Right atrium auricular region (tissue), 2 donors: ENCODE results near the genes RNF133, GRM8, LRRC4 and RBM28.

- PRO-cap, result unidirectional peak, plus-strand start at chr7:122672300
- RAMPAGE, long total RNA, 2 experiments, result no peak in any of the 2 experiments
These were observed 26.9 kb downstream of the RNF133 start for GRCh38 chr7:122672115-122672401.

DNA sequence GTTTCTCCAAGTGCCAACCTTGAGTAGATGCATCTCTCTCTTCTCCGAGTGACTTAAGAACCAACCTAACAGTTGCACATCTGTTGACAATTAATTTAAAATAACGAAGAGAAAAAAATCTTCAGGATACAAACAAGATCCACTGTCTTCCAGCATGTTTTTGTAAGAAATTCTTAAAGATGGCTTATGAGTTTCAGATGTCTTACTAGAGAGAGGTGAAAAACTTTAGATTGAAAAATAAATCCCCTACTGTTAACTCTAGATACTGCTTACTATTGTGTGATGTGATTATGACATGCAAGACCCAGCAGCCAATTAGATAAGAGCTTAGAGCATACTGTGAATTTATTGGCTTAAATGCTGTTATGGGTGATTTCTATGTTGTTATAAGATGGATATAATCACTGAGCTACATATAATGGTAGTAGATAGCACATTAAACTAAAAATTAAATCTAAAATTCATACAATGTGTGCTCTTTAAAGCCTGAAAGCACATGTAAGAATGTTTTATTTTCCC lies at the start of gene RNF133:
Gene RNF133, minus strand, starts transcription at position 232 of the 519 bp plus-strand sequence.
- PRO-cap, result no peak
- RAMPAGE, long total RNA, 2 experiments, result no peak in any of the 2 experiments

- PRO-cap, result unidirectional peak, minus-strand start at chr7:122886145
- RAMPAGE, long total RNA, 2 experiments, result no peak in any of the 2 experiments
These were observed 345 bp downstream of the CADPS2 start for GRCh38 chr7:122885873-122886356.

DNA sequence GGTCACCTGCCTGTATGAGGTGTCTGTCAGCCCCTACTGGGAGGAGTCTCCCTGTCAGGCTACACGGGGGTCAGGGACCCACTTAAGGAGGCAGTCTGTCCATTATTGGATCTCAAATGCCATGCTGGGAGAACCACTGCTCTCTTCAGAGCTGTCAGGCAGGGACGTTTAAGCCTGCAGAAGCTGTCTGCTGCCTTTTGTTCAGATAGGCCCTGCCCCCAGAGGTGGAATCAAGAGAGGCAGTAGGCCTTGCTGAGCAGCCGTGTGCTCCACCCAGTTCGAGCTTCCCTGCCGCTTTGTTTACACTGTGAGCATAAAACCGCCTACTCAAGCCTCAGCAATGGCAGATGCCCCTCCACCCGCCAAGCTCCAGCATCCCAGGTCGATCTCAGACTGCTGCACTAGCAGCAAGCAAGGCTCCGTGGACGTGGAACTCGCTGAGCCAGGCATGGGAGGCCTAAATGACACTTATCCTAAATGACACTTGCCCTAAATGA lies 6.9 kb upstream of the ASB15 start:
- PRO-cap, result no peak
- RAMPAGE, long total RNA, 2 experiments, result no peak in any of the 2 experiments

- PRO-cap, result no peak
- RAMPAGE, long total RNA, 2 experiments, result no peak in any of the 2 experiments
These were observed 36.9 kb downstream of the WASL start for GRCh38 chr7:123711687-123712586.

DNA sequence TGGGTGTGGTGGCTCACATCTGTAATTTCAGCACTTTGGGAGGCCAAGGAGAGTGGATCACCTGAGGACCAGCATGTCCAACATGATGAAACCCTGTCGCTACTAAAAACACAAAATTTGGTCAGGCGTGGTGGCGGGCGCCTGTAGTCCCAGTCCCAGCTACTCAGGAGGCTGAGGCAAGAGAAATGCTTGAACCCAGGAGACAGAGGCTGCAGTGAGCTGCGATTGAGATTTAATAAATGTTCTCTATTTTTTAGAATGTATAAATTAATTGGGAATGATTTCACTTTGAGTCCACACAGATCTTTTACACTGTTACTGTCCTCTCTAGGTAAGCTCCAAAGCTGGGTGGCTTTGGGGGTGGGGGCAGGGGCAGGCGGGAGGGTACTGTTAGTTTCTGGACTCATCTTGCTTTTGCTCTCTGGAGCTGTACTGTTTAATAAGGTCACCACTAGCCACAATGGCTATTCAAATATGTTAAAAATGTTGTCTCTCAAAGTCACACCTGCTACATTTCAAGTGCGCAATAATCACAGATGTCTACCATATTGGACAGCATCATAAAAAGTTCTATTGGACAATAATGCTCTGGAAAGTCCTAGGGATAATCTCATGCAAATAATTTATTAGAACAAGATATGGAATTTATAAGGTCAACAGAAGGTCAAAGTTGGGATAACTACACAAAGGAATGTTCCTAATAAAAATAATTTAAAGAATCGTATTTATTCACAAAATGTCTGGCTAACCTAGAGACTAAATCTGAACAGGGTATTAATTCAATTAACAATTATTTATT lies 27.0 kb downstream of the WASL start:
- PRO-cap, result no peak
- RAMPAGE, long total RNA, 2 experiments, result no peak in any of the 2 experiments

DNA sequence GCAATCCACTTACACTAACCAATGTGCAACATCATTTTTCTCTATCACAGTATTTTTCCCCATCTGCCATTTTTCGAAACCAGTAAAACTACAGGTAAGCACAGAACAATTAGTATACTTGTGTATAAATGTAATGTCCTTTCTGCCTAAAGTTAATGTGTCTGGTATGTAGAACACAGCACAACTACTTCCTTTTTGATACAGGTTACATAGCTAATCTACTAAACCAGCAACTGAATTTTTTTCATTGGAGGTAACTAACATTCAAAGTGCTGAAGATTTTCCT lies 2.1 kb downstream of the WASL start:
- PRO-cap, result no peak
- RAMPAGE, long total RNA, 2 experiments, result no peak in any of the 2 experiments

GRCh38 chr7:124952495-124952928 lies 22.9 kb upstream of the POT1 start:
- PRO-cap, result no peak
- RAMPAGE, long total RNA, 2 experiments, result no peak in any of the 2 experiments

GRCh38 chr7:125401770-125402082 lies 472.1 kb upstream of the POT1 start:
- PRO-cap, result no peak
- RAMPAGE, long total RNA, 2 experiments, result no peak in any of the 2 experiments

- PRO-cap, result unidirectional peak, plus-strand start at chr7:127253372
- RAMPAGE, long total RNA, 2 experiments, result no peak in any of the 2 experiments
These were observed at the start of gene GRM8 for GRCh38 chr7:127252671-127253440. GRM8 (minus strand) TSS chr7:127252941.

GRCh38 chr7:127374577-127375072 lies 17.9 kb downstream of the ZNF800 start:
- PRO-cap, result no peak
- RAMPAGE, long total RNA, 2 experiments, result no peak in any of the 2 experiments

DNA sequence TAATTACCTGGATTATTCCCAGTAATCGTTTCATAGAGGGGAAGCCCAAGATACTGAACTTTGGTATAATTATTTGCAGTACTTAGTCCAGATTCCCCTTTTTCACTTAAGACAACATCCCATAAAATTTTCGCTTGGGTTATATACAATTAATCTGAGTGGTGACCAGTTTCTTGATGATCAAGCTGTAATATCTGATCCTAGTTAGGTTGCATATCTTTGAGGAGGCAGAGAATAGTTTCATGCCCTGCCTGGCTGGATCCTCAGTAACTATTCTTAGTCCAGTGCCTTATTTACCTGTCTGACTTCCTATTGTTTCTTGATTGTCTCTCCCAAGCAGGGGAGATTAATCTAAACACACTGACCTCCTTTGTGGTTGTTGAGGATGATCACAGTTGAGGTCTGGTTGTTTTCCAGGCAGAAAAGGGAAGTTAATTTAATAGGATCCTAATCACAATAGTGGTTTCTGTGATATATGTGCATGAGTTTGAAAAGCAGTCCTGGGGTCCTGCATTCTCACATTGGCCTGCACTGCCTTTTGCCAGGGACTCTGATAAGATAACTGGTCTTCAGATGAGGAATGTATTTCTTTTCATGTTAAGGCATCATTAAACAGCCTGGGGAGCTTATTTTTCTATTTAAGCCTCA lies 130.0 kb downstream of the SND1 start:
- PRO-cap, result no peak
- RAMPAGE, long total RNA, 2 experiments, result no peak in any of the 2 experiments

GRCh38 chr7:127995917-127996364 lies 35.3 kb downstream of the LRRC4 start:
- PRO-cap, result unidirectional peak, plus-strand start at chr7:127996075
- RAMPAGE, long total RNA, 2 experiments, result no peak in any of the 2 experiments

DNA sequence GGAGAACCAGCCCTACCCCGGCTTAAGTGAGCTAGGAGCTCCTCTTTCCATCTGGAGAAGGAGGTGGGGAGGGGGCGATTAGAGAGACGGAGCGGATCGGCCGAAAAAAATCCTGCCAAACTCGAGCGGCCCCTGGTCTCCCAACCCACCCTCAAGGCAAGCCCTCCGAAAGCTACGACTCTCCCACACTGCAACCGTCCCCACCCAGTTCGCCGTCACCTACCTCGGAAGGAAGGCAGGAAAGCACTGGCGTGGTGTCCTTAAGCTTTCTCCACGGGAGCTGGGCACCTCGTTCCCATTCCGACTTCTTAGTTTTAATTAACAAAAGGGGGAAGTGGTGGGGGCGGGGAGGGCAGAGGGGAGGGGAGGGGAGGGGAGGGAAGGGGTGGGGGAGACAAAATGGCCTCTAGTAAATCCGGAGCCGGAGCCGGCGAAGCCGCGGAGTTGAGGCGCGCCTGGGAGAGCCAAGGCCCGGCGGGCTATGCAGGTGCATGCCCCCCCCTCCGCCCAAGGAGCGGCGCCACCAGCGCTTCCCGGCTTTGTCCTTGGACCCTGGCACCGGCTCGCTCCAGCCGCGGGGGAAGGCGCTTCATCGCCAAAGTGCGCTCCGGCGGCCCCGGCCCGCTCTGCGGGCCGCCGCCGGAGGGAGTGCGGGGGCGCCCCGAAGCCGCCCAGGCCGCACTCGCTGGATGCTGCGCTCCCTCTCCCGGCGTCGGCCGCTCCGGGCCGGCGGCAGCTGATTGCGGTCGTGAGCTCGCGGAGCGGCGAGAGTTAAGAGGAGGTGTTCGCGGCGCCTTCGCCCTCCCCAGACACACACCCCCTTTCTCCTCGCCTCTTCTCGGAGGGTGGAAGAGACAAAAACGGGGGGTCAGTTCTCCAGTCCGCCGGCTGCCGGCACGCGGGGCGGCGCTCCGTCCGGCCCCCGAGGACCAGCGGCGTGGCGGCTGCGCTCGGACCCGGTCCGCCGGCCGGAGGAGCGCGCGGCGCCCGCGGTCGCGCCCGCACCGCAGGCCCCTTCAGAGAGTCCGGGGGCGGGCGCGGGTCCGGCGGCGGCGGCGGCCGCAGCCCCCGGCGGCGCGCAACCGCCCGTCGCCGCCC lies at the start of gene LRRC4:
Gene LRRC4, minus strand, starts transcription at position 748 of the 1,098 bp plus-strand sequence.
- PRO-cap, result unidirectional peak, plus-strand start at position 889 of the sequence
- RAMPAGE, long total RNA, 2 experiments, result no peak in any of the 2 experiments

DNA sequence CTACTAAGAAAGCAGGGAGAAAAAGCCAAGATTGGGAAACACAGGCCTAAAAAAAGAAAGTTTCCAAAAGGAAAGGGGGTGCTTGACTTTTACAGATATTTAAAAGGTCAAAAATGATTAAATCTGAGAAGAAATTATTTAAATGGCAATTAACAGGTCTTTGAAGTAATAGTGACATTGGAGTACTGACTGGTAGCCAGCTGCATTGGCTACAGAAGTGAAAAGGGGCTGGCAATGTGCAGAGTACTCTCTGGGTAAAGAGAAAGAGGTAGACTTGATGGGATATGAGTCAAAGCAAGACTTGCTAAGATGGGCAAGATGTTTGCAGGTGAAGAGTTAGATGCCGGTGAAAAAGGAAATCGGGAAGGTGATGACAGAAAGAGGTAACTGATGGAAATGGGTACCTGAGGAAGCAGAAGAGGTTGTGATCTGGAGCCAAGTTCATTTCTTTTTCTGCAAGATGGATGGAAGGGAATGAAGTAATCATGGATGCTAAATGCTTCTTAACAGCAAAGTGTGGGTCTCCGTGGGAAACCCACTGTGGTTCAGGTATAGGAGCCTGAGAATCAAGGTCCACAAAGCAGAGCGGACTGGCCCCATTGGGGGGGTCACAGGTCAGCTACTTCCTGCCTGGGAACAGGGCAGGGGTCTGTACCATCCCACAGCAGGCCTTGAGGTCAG lies 33.7 kb upstream of the LRRC4 start:
- PRO-cap, result no peak
- RAMPAGE, long total RNA, 2 experiments, result no peak in any of the 2 experiments

- PRO-cap, result unidirectional peak, minus-strand start at chr7:128343806; unidirectional peak, minus-strand start at chr7:128343897
- RAMPAGE, long total RNA, 2 experiments, result start-site peak on the minus strand in 2 of 2 experiments, at chr7:128343813-128343912 at its widest, 234 to 669 reads per replicate
These were observed at the start of gene RBM28 for GRCh38 chr7:128343056-128344086. RBM28 (minus strand) TSS chr7:128343908.

- PRO-cap, result no peak
- RAMPAGE, long total RNA, 2 experiments, result no peak in any of the 2 experiments
These were observed 4.9 kb downstream of the IMPDH1 start for GRCh38 chr7:128404950-128405193.

DNA sequence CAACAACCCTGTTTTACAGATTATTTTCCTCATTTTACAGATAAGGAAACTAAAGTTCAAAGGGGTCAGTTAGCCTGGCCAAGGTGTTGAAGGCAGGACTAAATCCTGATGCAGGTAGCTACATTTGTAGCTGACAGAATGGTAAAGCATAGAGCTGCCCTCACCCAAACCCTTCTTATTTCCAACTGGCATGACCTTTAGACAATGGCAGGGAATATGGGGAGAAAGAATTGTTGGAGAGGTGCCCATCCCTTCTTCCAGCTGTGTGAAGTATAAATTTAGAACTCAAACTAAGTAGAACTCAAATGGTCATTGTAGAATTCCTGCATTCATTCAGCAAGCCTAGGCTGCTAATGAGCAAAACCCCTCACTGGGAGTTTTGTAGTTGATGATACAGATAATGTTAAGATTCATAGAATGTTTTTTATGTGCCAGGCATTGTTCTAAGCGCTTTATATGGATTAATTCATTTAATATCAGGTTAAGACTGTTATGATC lies 1.9 kb upstream of the HILPDA start:
- PRO-cap, result no peak
- RAMPAGE, long total RNA, 2 experiments, result no peak in any of the 2 experiments

DNA sequence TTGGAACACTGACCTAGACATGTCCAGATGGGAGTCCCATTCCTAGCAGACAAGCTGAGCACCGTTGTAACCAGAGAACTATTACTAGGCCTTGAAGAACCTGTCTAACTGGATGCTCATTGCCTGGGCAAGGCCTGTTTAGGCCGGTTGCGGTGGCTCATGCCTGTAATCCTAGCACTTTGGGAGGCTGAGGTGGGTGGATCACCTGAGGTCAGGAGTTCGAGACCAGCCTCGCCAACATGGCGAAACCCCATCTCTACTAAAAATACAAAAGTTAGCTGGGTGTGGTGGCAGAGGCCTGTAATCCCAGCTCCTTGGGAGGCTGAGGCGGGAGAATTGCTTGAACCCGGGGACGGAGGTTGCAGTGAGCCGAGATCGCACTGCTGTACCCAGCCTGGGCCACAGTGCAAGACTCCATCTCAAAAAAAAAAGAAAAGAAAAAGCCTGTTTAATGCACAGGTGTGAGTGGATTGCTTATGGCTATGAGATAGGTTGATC lies 1.9 kb downstream of the HILPDA start:
- PRO-cap, result no peak
- RAMPAGE, long total RNA, 2 experiments, result no peak in any of the 2 experiments

DNA sequence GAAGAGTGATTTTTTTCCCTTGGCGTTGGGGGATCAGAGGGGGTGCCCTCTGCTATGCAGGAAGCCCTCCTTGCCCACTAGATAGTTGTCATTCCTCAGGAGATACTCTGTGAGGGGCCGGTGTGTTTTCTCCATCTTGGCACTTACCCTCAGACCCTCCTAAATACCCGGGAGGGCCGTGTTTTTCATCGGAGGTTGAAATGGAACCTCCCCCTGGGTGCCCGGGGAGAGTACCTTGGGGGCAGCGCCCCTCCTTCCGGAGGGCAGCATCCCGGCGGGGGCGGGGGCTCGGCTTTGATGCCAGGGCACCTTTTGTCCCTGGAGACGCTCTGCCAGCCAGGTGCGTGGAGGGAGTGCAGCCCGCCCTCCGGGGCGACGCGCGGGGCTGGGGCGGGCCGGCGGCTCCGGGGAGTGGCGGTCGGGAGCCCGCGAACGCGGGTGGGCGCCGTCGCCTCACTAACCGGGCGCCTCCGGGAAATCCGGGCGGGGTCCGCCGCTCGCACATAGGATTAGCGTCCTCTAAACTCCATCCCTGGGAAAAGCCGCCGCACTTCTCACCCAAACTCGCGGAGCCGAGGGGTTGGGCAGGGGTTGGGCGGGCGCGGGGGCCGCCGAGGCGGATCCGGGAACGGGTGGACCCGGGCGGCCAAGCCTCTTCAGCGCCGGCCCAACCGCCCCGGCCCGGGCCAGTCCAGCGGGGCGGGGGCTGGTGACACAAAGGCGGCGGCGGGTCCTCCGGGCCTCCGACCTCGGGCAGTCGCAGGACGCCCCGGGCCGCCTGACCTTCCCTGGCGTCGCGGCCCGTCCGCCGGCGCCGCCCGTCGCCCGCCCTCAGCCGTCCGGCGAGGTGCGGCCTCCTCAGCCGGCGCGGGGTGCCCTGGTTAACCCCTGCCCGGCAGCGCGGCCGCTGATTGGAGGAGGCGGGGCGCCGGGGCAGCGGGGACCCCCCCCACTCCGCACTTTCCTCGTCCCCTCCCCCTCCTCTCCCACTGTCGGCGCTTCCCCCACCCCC lies 54.0 kb downstream of the METTL2B start:
- PRO-cap, result bidirectional peak, plus-strand start at position 689 of the sequence, minus-strand start at position 680 of the sequence; bidirectional peak, plus-strand start outside the sequence, minus-strand start at position 806 of the sequence
- RAMPAGE, long total RNA, 2 experiments, result no peak in any of the 2 experiments